Kidney epithelial cell (primary cell): ENCODE measurements around a stretch of chr6.

GRCh38 chr6:7198656-7199520, 91.1 kb downstream of the RREB1 start:
- RAMPAGE, long total RNA = no peak
- RRBS = no CpG with 5 or more reads among the region's 8 CpGs

DNA sequence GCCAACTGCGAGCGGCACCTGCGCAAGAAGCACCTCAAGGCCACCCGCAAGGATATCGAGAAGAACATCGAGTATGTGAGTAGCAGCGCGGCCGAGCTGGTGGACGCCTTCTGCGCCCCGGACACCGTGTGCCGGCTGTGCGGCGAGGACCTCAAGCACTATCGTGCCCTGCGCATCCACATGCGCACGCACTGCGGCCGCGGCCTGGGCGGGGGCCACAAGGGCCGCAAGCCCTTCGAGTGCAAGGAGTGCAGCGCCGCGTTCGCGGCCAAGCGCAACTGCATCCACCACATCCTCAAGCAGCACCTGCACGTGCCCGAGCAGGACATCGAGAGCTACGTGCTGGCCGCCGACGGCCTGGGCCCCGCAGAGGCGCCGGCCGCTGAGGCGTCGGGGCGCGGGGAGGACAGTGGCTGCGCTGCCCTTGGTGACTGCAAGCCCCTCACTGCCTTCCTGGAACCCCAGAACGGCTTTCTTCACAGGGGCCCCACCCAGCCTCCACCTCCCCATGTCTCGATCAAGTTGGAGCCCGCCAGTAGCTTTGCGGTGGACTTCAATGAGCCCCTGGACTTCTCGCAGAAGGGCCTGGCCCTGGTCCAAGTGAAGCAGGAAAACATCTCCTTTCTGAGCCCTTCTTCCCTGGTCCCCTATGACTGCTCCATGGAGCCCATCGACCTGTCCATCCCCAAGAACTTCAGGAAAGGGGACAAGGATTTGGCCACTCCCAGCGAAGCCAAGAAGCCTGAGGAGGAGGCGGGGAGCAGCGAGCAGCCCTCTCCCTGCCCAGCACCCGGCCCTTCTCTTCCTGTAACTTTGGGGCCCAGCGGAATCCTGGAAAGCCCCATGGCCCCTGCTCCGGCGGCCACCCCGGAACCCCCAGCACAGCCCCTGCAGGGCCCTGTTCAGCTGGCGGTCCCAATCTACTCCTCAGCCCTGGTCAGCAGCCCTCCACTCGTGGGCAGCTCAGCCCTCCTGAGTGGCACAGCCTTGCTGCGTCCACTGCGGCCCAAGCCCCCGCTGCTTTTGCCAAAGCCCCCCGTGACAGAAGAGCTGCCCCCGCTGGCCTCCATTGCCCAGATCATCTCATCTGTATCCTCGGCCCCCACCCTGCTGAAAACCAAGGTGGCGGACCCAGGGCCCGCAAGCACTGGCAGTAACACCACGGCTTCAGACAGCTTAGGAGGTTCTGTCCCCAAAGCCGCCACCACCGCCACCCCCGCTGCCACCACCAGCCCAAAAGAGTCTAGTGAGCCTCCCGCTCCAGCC, 82.3 kb downstream of the SSR1 start:
- RAMPAGE, long total RNA = no peak
- RRBS = 89% methylated on average over 3 of the region's 77 CpGs

- RAMPAGE, long total RNA = no peak
- RRBS = no CpG with 5 or more reads among the region's 18 CpGs
Observed at GRCh38 chr6:7445612-7446535, 56.3 kb downstream of the RIOK1 start.

GRCh38 chr6:7540359-7540877, 1.1 kb upstream of the DSP start:
- RAMPAGE, long total RNA = no peak
- RRBS = no CpG with 5 or more reads among the region's 19 CpGs

DNA sequence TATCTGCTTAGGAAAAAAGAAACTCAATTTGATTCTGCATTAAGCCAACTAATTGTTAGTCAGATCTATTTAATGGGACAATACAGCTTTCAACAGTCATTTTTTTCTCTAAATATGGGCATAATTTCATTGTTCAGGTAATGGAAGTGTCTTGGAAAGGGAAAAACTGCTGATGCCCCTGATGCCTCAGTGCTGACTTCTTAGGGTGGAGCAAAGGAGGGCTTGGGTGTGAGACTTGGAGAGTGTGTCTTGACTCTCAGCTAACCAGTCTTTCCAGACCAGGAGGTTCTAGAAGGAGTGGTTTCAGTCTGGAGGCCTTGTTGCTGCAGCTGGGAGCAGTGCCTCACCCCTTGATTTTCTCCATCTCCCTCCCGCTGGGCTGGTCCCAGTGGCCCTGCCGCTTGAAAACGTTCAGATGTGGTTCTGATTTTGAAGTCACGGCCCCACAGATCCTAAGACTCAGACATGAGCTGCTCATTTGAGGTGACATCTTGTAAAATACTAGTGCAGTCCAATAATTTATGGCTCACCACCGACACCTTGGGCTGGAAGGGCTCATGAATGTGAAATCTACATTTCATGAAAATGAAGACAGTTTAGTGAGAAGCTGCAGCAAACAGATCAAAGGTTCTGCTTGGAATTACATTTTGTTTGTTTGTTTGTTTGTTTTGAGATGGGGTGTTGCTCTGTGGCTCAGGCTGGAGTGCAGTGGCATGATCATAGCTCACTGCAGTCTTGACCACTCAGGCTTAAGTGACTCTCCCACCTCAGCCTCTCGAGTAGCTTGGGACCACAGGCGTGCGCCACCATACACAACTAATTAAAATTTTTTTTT, 5.5 kb downstream of the DSP start:
- RAMPAGE, long total RNA = no peak
- RRBS = no CpG with 5 or more reads among the region's 8 CpGs

GRCh38 chr6:7691568-7692814, 33.9 kb upstream of the BMP6 start:
- RAMPAGE, long total RNA = no peak
- RRBS = no CpG with 5 or more reads among the region's 28 CpGs

- RAMPAGE, long total RNA = no peak
- RRBS = no CpG with 5 or more reads among the region's 6 CpGs
Observed at GRCh38 chr6:7723471-7724074, 2.3 kb upstream of the BMP6 start.

DNA sequence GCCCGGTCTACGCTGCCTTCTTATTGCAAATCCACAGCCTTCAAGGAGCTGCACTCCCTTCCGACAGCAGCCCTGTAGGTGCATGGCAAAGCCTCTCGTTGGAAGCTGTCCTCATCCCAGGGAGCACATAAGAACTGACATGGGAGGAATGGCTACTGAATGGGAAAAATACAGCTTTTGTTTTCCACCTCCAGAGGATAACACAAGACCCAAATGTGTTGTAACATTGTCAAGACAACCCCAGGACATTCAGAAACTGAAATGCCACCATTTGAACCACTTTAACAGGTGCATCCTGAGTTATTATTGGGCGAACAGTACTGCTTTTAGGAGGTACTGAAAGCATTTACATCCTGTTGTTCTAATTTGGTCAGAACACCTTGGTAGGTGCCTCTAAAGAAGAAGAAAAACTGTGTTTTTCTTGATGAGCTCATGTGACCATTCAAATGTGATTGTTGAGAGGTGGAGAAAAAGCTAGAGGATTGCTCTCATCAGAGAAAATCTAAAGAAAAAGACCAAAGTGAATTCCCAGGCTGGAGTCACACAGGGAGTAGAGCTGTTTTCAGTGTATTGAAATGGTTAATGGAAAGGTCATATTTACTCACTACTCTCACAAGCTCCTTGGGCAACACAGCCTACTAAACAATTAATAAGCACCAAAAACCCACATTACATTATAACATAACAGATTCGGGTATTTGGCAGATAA, 6.4 kb upstream of the TXNDC5 start:
- RAMPAGE, long total RNA = no peak
- RRBS = no CpG with 5 or more reads among the region's 6 CpGs

DNA sequence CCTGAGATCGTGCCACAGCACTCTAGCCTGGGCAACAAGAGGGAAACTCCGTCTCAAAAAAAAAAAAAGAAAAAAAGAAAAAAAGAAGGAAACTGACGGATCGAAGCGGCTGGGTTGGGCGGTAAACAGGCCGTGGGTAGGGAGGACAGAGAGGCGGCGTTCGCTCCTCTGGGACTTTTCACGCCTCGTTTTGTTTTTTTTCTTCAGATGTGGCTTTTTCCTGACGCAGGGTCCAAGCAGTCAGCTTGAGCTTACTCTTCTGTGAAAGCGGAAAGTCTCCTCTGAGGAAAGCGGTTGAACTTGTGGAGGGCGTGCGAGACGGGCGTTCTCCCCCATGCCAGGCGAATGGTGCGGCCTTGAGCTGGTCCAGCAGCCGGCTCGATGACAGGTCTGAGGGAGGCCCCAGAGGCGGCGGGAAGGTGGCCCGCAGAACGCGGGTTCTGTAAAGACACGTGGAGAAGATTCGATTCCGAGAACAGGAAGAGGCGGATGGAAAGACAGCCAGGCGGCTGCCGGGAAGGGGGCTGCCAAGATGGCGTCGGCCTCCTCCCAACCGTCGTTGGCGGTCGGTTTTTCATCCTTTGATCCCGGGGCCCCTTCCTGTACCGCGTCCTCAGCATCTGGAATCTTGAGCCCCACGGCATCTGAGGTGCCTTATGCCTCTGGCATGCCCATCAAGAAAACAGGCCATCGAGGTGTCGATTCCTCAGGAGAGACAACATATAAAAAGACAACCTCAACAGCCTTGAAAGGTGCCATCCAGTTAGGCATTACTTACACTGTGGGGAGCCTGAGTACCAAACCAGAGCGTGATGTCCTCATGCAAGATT, 75.6 kb upstream of the TXNDC5 start:
- RAMPAGE, long total RNA = no peak
- RRBS = 98% methylated on average over 8 of the region's 47 CpGs

- RAMPAGE, long total RNA = no peak
- RRBS = no CpG with 5 or more reads among the region's 8 CpGs
Observed at GRCh38 chr6:8655211-8656082, 220.1 kb upstream of the SLC35B3 start.

GRCh38 chr6:8667086-8667513, 231.8 kb upstream of the SLC35B3 start:
- RAMPAGE, long total RNA = no peak
- RRBS = no CpG with 5 or more reads among the region's 18 CpGs

- RAMPAGE, long total RNA = no peak
- RRBS = no CpG with 5 or more reads among the region's 5 CpGs
Observed at GRCh38 chr6:8676665-8676983, 241.3 kb upstream of the SLC35B3 start.

DNA sequence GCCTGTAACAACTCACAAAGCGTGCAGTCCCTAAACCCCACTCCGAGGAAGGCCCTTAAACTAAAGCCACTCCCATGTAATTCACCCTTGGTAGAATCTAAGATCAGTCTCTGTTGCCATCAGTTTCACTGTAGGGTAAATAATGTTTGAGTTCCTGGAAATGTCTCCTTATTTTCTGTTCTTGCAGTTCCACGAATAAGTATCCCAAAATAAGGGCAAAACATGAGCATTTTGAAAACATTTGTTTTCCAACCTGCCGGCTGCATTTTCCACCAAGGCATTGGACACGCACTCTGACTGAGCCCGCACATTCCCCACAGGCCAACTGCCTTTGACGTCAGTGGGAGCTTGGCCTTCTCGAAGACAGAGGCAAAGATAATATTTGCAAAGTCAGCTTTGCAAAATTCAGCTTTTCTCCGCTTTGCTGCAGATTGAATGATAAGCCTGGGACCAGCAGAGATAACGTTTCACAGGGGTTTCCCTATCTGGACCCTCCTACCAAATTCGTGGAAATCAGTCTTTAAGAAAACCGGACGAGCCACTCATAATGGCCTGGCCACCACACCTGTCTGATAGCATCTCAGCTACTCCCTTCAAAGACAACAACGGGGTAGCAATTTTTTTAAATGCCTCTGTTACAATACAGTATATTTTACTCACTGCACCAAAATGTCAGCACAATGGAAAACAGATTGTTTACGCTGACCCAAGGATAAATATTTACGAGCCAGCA, 100.7 kb downstream of the TFAP2A start:
- RAMPAGE, long total RNA = no peak
- RRBS = no CpG with 5 or more reads among the region's 16 CpGs

DNA sequence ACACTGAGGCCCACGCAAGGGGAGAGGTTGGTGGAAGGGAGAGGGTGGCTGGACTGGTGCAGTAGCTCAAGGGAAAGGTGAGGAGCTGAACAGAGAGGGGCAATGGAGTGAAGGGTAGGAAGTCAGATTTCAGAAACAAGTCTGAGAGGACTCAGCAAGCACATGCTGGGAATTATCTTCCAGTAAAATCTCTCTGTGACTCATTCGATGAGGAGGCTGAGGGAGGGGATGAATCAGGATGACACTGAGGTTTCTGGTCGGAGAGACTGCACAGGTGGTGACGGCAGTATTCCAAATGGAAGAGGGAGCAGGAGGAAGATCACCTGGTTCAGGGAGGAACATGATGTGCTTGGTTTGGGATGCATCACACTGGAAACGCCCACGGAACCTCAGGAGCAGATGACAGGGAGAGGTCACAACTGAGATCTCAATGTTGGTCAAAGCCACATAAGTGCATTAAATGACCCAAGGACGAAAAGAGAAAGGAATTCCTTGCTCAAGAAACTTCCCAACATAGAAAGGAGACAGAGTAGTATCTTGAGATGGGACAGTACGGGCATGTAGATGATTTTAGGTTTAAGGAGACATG, 67.1 kb downstream of the TFAP2A start:
- RAMPAGE, long total RNA = no peak
- RRBS = no CpG with 5 or more reads among the region's 8 CpGs

- RAMPAGE, long total RNA = no peak
- RRBS = 2% methylated on average over 25 of the region's 54 CpGs
Observed at GRCh38 chr6:10412743-10413288, 2.1 kb downstream of the TFAP2A start.

GRCh38 chr6:10542090-10542461, 20.9 kb downstream of the GCNT2 start:
- RAMPAGE, long total RNA = no peak
- RRBS = no CpG with 5 or more reads among the region's 3 CpGs

DNA sequence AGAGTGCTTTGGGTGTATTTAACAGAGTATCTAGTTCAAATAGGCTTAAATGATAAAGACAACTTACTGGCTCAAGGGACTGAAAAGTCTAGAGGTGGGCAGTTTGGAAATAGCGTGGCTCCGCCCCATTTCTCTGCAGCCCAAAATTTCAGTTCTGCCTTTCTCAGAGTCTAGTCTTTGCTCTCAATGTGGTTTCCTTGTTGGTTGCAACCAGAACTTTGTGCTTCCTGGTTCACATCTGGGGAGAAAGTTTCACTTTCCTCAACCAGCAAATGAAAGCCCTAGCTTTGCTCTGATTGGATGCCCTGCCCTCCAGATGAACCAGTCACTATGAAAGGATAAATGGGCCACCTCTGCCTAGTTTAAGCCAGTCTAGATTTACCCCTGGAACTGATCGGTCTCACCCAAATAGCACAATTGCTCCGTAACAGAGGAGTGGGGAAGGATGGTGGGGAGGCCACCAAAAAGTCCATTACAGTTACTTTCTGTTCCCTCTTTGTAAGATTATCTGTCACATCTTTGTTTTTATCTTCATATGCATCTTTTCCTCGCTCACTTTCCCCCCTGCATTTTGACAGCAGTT, 15.0 kb downstream of the SYCP2L start:
- RAMPAGE, long total RNA = no peak
- RRBS = no CpG with 5 or more reads among the region's 5 CpGs

- RAMPAGE, long total RNA = no peak
- RRBS = no CpG with 5 or more reads among the region's 5 CpGs
Observed at GRCh38 chr6:11066637-11067289, 22.7 kb upstream of the ELOVL2 start.

DNA sequence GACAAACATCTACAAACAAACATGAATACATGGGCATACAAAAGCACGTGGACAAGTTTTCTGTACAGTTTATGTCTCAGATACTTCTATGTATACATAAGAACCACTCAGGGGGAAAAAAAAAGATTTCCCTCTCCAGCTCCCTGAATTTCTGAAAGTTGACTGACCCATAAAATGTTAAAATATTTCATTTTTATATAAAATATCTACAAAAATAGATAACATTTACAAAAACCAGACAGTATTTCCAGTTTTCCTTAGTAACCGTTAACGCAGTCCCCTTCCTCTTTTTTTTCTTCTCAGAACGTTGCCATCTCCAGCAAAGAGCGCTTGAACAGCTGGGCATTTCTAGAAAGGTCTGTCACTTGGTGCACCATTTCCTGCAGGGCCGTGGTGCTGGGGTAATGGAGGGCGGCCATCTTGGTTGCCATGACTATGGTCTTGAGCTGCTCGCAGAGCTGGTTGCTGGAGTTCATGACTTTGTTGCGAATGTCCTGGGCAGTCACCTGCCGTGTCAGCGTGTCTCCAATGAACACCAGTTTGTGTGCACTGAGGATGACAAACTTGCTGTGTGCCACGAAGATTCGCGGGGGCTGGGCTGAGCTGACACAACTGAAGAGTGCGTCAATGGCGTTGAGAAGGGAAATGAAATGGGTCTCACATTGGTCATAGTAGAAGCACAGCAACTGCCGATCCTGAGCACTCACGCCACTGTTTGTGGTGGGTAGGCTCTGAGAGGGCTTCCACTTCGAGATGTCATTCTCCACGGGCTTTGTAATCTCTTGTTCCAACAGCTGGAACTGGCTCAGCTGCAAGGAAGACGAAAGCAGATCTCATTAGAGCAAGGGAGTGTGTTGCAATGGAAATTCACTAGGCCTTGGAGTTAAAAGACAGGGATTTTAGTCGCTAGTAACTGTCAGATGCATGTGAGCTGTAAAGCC, 47.3 kb downstream of the NEDD9 start:
- RAMPAGE, long total RNA = no peak
- RRBS = no CpG with 5 or more reads among the region's 22 CpGs

DNA sequence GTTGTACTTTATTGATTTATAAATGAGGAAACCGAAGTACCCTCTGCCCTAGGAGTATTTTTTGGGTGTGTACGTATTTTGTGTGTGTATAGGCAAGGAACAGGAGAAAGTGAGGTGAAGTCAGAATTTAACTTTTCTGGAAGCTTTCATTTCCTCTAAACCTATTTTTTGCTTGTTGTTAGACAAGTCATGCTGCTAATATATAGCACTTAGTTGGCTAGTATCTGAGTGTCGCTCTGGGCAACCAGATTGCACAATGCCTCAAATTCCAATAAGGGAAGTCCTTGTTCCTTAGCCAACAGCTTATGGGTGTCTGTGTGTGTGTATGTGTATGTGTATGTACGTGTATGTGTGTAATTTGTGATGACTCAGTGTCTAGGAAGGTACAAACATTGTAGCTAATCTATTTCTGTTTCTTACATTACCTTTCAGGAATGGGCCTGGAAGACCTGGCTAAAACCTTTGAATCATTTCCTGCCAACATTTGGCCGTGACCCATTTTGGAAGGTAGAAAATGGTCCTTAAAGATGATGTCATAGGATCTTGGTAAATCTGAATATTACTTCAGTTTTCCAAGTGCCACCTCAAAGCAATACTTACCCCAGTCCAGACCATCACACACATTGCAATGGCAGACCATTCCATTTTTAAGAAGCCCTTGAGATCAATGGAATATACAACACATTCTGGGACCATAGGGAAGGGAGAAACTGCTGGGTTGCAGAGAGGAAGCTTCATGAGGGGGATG, 25.3 kb downstream of the NEDD9 start:
- RAMPAGE, long total RNA = no peak
- RRBS = no CpG with 5 or more reads among the region's 5 CpGs